Mononuclear cell (primary cell): ENCODE measurements around a stretch of chr20.

- RRBS: 5% methylated on average over 5 of the region's 13 CpGs
Observed at GRCh38 chr20:35146344-35146778, 775 bp downstream of the EDEM2 start.

GRCh38 chr20:35253020-35253407, 24.9 kb downstream of the MMP24OS start:
- RRBS: no CpG with 5 or more reads among the region's 3 CpGs

DNA sequence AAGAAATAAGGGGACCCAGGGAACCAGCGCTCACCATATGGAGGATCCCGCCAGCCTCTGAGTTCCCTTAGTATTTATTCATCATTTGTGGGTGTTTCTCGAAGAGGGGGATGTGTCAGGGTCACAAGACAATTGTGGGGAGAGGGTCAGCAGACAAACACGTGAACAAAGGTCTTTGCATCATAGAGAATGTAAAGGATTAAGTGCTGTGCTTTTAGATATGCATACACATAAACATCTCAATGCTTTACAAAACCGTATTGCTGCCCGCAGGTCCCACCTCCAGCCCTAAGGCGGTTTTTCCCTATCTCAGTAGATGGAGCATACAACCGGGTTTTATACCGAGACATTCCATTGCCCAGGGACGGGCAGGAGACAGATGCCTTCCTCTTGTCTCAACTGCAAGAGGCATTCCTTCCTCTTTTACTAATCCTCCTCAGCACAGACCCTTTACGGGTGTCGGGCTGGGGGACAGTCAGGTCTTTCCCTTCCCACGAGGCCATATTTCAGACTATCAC, 15.6 kb downstream of the MMP24OS start:
- RRBS: no CpG with 5 or more reads among the region's 13 CpGs

DNA sequence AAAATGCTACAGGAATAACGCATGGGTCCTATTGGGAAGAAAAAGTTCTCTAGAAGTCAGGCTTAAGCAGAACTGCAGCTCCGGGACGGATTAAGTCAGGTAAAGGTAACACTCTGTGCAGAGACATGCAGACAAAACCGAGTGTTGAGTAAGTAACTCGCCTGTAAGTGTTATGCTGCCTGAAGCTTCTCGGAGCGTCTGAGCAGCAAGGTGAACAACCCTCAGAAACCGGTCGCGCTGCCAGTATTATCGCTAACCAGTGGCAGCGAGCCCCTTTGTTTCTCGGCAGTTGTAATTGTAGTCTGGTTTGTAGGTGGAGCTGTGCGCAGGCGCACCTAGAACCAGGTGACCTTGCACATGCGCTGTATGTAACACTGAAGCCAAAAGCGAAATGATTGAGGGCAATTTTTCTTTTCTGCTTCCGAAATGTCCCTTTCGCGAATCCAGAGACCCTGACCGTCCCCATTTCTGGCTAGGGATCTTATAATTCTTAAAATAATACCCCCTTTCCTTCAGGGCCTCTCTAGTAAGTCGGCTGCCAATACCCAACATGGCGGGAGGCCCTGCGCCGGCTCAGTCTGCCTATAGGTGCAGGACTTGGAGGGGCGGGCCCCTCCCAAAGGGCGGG, 805 bp upstream of the CEP250 start:
- RRBS: no CpG with 5 or more reads among the region's 27 CpGs

DNA sequence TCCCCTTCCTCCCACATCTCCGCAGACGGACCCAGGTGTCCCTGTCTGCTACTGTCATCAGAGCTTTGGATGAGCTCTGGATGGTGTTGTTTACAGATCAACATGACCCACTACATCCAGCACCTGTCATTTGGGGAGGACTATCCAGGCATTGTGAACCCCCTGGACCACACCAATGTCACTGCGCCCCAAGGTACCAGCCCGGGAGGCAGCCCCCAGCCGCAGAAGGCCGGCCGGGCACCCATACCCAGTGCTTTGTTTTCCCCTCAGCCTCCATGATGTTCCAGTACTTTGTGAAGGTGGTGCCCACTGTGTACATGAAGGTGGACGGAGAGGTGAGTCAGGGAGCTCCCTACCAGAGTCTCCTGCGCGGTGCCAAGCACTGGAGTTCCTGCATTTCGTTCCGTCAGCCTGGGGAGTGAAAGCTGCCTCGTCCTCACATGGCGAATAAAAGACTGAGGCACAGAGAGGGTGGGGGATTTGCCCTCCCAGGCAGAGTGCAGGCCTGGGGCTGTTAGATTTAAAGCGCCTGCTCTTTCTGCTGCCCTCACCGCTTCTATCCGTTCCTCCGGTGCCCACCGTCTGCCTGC, 14.2 kb downstream of the ERGIC3 start:
- RRBS: no CpG with 5 or more reads among the region's 19 CpGs

- RRBS: no CpG with 5 or more reads among the region's 10 CpGs
Observed at GRCh38 chr20:35631195-35631926, 15.7 kb downstream of the SPAG4 start.

DNA sequence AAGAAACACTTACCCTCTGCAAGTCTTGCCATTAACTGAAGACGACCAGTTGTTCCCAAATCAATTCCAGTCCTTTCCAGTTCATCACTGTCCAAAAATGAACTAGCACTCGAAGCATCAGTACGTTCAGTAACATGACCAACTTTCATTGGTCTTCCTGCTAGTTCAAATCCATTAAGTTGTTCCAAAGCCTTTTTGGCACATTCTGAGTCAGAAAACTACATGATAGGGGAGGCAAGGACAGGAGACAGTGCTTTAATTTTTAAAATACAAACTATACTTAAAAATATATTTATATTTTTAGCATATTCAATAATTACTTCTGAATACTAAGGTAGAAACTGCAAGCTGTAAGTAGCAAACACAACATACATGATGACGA, 15.0 kb downstream of the ROMO1 start:
- RRBS: no CpG with 5 or more reads among the region's 4 CpGs

DNA sequence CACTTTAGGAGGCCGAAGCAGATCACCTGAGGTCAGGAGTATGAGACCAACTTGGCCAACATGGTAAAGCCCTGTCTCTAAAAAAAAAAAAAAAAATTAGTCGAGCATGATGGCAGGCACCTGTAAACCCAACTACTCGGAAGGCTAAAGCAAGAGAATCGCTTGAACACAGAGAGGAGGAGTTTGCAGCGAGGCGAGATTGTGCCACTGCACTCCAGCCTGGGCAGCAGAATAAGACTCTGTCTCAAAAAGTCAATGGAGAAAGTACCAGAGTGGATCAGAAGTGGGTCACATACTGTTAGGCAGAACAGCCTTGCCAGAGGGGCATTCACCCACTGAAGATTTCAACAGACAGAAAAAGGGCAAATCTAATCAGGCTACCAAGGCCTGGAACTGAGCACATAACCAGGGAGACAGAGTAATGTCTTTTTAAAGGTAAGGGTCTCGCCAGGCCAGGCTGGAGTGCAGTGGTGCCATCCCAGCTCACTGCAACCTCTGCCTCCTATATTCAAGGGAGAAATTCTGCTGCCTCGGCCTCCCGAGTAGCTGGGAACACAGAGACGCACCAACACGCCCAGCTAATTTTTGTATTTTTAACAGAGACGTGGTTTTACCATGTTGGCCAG, 21.4 kb downstream of the RBM39 start:
- RRBS: no CpG with 5 or more reads among the region's 12 CpGs

DNA sequence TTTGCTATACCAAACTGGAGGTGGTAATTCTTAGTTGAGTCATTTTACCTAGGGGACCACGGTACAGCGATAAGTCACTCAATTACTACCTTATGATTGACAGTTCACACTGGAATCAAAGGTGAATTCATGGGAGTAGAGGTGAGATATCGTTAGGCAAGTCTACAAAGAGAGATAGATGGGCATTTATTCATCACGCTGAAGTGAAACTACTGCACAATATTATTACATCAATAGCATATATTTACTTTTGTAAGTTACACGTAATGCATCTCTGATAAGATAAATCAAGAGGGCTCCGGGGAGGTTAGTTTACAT, 1.7 kb downstream of the RBM39 start:
- RRBS: no CpG with 5 or more reads among the region's 6 CpGs

DNA sequence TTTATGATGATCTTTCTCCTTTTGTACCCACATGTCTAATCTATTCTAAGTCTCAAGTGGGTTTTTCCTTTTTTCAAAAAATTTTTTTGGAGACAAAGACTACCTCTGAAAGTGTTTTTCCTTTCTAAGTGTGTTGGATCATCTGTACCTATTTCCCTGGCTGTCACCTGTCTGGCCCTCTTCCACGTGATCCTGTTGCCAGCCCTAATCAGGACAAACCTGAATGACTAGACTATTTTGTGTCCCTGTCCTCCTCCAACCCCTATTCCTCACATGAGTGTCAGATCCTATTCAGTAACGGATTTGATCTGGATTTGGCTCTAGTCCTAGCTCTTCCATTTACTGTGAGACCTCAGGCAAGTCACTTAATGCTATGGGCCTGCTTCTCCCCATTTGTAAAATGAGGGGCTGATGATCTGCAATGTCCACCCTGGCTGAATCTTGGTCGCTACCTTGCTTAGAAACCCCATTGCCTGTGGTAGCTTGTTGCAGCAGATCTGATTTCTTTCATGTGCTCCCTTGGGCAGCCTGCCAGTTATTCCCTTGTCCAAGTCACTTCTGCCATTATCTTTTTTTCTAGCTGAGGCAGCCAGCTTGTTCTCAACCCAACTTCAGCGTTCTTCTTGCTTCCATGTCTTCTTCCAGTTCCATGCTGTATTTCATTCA, 4.8 kb downstream of the PHF20 start:
- RRBS: no CpG with 5 or more reads among the region's 4 CpGs

- RRBS: no CpG with 5 or more reads among the region's 15 CpGs
Observed at GRCh38 chr20:35952250-35953454, 1.6 kb downstream of the SCAND1 start.

GRCh38 chr20:36092425-36093112, 62.0 kb upstream of the EPB41L1 start:
- RRBS: 2% methylated on average over 43 of the region's 100 CpGs

GRCh38 chr20:36155514-36156603, 1.3 kb downstream of the EPB41L1 start:
- RRBS: no CpG with 5 or more reads among the region's 18 CpGs

DNA sequence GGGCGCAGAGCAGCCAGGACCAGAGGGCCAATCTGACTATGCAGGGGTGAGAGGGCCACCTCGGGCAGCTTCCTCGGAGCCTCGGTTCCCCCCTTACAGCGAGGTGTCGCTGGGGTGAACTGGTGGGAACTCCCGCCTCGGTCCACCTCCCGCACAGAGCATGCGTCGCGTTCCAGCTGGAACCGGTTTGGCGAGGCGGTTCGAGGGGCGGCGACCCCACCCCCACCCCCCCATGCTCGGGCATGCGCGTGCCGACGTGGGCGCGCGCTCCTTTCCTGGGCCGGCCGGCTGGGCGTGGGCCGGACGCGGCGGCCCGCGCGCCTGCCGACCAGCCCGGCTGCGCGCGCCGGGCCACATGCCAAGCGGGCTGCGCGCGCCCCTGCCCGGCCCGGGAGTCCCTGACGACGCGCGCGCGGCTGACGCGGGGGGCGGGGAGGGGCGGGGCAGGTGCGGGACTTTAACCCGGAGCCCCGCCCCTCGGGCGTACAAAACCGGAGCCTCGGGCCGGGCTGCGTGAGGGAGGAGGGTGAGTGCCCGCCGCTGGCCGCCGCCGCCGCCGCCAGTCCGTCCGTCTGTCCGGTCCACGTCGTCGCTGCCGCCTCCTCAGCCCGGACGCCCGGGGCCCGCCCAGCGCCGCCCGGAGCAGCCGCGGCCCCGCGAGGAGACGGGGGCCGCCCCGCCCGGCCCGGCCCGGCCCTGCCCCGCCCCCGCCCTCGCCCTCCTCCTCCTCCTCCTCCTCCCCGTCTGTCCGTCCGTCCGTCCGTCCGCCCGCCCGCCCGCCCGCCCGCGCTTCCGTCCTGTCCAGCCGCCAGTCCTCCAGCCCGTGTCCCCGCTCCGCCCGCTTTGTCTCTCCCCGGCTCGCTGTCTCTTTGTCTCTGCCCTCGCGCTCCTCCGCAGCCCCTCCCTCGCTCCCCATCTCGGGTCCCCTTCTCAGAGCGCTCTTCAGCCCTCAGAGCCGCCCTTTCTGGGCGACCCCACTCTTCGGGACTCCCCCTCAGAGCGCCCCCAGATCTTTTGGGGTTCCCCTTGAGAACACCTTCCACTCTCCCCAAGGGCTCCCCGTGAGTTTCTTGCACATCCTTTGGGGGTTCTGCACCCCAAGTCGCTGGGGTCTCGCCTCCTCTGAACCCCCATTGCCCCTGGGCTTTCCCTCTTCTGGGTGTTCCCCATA, 79.9 kb upstream of the MYL9 start:
- RRBS: 1% methylated on average over 51 of the region's 134 CpGs

- RRBS: 7% methylated on average over 4 of the region's 29 CpGs
Observed at GRCh38 chr20:36462156-36463330, 78.8 kb upstream of the MYL9 start.

DNA sequence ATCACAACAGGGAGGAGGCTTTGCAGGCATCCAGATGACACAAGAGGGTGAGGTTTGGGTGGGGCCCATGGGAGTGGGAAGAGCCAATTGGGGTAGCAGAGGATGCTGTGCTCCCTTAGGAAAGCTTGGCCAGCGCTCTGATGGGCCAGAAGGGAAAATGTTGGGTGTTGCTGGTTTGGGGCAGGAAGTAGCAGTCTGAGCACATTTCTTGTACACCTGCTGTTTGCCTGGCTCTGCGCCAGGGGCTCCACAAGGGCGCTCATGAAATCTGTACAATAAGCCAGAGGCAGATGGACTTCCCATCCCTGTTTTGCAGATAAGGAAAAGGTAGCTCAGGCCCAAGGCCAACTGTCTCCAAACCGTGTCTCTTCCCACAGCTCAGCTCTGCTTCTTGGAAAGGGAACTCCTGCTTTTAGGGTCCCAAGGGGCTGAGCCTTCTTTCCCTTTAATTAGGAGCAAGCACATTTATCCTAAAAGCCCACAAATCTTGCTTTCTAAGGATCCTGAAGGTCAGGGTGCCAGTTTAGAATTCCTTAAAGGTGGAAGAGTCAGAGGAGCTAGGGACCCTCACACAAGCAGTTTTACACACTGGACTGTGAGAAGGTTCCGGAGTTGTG, 73.6 kb upstream of the MYL9 start:
- RRBS: no CpG with 5 or more reads among the region's 5 CpGs

GRCh38 chr20:36478807-36479771, 62.2 kb upstream of the MYL9 start:
- RRBS: no CpG with 5 or more reads among the region's 2 CpGs

DNA sequence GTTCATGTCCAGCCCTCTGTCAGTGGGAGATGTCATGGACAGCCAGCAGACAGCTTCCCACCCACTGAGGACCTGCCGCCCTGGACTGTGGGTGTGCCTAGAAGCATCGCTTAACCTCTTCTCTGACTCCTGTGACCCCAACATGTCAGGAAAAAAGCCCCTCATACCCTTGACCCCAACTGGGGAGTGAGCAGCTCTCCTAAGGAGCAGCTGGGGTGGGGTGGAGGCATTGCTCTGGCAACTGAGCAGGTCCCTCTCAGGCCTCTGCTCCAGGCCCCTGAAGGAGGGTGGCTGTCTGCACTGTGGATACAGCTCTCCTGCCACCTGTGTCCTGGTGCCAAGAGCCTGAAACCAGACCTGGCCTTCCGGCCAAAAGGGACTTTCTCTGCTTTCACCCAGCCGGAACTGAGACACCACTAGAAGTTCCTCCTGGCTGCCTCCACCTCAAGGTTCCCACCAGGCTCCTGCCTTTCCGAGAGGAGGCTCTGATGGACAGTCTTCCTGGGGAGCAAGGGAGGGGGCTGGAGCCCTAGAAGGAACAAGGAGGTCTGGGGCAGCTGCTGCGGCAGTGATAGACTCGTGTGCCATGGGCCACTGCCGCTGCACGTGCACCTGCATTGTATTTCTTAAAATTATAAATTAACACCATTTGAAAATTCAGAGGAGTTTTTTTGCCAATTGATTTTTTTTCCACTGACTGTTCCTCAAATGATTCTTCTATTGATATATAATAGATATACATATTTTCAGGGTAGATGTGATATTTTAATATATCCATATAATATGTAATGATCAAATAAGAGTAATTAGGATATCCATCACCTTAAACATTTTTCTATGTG, 56.9 kb upstream of the MYL9 start:
- RRBS: no CpG with 5 or more reads among the region's 9 CpGs

- RRBS: no CpG with 5 or more reads among the region's 18 CpGs
Observed at GRCh38 chr20:36544035-36545099, 3.0 kb downstream of the MYL9 start.

DNA sequence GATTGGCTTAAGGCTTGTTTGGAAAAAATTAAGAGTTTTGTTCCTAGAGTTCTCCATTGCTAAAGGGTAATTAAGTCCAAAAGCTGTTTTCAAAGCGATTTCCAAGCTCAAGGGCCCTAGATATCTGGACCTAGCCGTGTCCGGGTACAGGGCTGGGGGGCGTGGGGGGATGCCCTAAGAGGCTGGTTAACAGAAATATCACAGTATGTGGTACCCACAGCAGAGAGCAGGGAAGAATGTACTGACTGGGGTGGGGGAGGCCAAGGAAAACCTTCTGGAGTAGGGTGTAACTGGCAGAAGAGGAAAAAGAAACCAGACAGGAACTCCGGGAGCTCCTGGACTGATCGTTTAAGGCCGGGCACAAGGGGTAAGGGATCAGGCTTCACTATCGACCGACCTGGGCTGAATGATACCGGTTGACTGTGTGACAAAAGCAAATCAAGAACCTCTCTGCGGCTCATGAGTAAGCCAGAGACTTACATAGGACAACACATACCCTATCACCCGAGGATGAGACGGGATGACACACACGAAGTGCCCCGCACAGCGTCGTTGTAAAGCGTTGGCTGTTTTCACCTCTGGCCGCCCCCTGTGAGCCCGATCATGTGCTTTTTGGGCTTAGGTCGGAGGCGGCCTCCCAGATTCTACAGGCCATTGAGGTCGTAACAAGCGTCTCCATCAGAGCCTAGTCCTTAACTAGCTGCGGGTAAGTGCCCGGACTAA, 820 bp upstream of the TGIF2 start:
- RRBS: 14% methylated on average over 5 of the region's 26 CpGs